ENCODE measurements around a stretch of chr6.

DNA sequence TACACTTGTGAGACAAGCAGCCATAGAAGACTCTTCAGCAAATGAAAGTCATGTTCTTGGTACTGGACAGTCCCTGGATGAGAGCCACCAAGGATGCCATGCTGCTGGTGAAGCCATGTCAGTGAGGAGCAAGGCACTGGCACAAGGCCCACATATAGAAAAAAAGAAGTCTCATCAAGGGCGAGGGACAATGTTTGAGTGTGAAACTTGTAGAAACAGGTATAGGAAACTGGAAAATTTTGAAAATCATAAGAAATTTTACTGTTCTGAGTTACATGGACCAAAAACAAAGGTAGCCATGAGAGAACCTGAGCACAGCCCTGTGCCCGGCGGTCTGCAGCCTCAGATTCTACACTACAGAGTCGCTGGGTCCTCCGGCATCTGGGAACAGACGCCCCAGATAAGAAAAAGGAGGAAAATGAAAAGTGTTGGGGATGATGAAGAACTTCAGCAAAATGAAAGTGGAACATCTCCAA is 110.4 kb downstream of the HIVEP1 start:
- PRO-cap: no peak

- PRO-cap: no peak
These were observed 56.6 kb upstream of the EDN1 start for GRCh38 chr6:12233593-12233871.

DNA sequence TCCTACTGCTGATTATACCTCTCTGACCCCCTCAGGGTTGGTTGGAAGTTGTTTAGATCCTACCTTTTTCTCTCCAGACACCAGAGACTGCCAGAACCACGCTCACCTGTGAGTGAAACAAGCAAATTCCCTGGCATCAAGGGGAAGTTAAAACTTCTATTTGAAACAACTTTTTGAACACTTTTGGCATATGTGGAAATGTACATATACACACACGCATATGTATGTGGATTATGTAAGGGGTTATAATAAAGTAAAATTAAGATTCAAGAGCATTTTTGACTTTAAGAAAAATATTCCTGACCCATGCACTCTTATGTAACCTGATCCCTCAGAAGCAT is 40.4 kb upstream of the EDN1 start:
- PRO-cap: no peak

GRCh38 chr6:12288249-12288624 is 1.9 kb upstream of the EDN1 start:
- PRO-cap: no peak

- PRO-cap: no peak
These were observed 41.9 kb downstream of the EDN1 start for GRCh38 chr6:12331668-12332829.

DNA sequence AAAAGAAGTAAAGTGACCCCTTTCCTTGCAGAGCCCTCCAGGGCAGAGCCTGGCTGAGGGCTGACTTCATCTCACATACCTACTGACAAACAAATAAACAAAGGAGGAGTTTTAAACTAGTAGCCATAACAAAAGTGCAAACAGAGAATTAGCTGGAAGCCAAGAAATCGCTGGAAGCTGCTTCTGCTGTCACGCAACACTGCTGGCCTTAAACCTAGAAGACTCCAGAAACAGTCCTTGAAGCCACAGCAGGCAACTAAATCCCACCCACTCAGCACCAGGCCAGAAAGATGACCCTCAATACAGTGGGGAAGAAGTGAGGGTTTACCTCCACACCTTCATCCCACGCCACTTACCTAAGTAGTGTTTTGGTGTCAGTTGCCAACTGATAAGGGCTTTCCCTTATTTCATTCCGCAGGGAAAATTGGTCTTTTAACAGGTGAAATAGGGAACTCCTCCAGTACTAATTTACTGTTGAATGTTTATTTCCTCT is 46.1 kb downstream of the EDN1 start:
- PRO-cap: no peak

DNA sequence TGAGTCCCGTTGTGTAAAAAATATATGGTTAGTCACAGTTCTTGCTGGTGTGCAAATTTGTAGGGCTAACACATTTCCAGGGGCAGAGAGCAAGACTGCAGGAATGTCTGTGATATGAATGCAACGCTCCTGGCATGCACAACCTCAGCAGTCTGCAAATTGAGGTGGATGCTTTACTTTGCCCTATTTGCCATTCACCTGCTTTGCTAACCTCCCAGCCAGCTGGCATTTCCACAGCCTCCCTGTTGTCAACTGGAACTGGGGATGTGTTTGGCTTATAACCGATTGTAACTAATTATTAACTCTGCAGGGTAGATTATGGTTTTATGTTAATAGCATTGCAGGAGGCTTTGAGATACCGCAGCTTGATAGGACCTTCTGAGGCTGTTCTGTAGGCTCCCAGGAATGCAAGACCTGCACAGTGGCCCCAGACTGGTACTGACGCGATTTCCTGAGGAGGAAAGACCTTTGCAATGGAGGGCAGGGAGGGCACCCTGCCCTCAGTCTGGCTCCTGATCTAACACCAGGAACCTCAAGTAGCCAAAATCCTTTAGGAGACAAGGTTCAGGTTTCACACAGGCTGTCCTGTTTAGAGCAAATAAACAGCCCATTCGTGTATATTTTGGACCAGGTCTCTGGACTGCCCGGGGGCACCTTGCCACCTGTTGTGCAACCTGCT is 53.4 kb downstream of the EDN1 start:
- PRO-cap: no peak

GRCh38 chr6:12422724-12423249 is 132.6 kb downstream of the EDN1 start:
- PRO-cap: no peak

- PRO-cap: no peak
These were observed 98.7 kb downstream of the TBC1D7 start for GRCh38 chr6:13229434-13230214.

- PRO-cap: no peak
These were observed 25.2 kb downstream of the TBC1D7 start for GRCh38 chr6:13303153-13303561.

DNA sequence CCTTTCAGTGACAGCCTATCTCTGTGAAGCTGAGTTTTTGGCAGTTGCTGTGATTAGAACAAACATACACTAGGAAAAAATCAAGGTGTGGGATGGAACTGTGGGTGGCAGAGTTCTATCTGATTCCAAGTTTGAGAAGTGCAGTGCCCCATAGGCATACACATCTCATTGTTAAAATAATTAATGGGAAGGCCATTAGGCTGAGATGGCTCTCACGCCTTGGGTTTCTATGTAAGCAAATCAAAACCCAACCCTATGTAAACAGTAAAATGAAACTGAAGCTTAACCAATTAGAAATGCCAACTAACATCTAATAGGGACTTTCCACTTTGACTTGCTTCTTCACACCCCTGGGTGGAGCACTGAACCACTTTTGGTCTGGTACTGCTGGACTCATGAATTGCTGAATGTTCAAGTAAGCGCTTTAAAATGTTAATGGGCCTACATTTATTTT is 55.1 kb upstream of the TBC1D7 start:
- PRO-cap: no peak

- PRO-cap: no peak
These were observed 70.2 kb upstream of the TBC1D7 start for GRCh38 chr6:13398532-13398908.

DNA sequence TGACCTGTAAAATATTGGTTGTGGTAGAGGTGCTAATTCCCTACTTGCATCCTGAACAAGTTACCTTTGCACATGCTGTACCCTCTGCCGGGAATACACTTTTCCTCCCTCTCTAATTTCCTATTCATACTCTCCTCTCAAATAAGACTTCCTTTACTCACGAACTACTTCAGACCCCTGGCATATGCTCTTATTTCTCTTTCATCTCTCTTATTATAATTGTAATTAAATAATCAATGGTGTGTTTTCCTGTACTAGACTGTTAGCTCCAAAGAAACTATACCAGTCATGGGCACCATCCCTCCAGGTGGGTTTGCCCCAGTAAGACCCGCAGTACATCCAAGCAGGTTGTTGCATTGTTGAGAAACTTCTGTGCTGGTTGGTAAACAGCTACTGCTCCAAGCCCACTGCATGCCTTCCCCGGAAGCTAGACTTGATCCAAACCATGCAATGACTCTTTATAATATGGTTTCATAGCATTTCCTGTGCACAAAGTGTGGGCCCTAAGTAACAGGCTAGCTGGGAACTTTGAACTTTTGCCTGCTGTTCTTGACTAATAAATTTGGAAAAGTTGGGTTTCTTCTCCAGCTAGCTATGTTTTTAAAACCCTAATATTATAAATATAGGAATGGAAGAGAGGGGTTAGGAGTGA is 52.0 kb downstream of the GFOD1 start:
- PRO-cap: no peak

GRCh38 chr6:13454500-13455347 is 32.7 kb downstream of the GFOD1 start:
- PRO-cap: no peak

- PRO-cap: no peak
These were observed 2.2 kb downstream of the GFOD1 start for GRCh38 chr6:13485260-13485486.

DNA sequence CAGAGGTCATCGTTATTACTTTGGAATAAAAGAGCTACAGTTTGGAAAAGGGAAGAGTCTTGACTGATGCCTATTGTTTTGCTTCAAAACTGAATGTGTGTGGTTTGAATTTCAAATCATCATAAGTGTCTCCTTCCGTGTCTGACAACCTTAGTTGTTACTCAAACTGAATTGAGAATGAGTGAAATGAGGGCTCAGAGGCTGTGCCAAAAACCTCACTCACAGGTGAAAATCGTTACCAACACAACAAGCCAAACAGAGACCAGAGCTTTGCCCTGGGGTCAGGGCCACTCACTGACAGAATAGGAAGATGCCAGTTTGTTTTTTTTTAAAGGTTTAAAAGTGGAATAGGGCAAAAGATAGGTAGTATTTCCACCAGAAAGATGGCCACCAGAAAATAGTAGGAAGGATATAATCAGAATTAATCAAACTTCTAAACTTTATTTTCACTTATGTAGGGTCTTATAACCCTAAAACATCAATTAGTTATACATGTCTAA is 15.1 kb upstream of the SIRT5 start:
- PRO-cap: no peak

DNA sequence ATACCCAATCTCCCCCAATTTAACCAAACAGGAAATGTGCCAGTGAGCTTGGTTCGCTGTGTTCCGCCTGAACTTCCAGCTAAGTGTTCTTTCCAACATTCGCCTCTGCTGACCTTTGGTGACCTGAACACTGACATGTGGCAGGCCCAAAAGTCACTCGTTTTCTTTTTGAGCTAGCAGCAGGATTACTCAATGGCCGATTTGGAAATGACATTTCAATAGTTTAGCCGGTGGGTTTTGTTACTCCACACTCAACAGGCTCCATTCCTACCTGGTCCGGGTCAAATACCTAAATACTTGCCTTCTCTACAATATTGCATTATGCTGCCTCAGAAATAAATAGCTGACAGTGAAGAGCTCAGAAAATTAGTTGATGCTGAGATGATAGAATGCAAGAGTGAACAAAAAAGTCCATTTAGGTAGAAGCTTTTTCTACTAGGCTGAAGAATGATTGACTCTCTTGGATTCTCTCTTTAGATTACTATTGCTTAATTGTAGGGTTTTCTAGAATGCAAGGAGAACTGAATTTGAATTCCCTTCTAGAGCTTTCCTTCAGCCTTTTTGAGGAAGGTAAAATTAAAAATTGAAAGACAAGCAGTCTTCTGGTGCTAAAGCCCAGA is 12.4 kb upstream of the SIRT5 start:
- PRO-cap: no peak

DNA sequence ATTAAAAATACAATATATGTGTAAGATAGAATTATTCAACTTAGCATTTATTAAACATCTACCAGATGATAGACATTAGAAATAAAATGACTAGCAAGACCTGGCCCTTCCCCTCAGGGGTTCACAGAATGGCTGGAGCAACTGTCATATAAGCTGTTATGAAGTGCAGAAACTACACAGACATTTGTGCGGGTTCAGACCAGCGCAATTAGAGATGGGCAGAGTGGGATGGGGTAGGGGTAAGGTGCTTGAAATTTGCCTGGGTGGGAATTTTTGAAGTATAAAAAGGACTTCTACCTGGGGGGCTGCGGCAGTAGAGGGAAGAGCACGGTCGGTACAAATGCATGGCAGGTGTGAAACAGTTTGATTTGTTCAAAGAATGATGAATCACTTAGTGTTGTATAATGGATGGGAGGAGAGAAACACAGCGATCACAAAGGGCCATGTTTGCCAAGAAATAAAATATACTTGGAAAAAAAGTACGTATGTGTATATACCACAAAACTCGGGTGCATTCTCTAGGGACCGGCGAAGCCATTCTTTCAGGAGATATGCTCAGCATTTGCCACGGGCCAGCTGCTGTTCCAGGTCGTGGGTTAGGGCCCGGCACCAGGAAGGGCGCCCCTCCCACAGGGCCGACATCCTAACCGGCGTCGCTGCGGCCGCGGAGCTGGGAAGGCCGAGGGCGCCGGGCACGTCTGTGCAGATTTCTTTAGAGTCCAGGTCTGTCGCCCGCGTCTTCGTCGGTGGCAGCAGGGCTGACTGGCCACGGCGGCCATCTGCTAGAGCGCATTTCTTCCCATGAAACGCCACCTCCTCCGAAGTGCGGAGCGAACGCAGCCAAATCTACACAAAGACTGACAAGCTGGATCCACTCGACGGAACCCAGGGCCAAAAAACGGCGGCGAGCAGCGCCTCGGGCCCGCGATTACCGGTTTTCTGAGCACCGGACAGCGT is 777 bp upstream of the NOL7 start:
- PRO-cap: no peak

- PRO-cap: no peak
These were observed 17.2 kb downstream of the NOL7 start for GRCh38 chr6:13632322-13632776.

DNA sequence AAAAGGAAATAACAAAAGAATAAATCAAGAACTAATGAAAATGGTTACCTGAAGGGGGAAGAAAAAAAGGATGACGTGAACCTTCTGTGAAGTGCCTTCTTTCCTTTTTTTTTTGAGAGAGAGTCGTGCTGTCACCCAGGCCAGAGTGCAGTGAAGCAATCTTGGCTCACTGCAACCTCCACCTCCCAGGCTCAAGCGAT is 30.0 kb downstream of the RANBP9 start:
- PRO-cap: no peak